Measurements from ENCODE around the gene SYF2.

DNA sequence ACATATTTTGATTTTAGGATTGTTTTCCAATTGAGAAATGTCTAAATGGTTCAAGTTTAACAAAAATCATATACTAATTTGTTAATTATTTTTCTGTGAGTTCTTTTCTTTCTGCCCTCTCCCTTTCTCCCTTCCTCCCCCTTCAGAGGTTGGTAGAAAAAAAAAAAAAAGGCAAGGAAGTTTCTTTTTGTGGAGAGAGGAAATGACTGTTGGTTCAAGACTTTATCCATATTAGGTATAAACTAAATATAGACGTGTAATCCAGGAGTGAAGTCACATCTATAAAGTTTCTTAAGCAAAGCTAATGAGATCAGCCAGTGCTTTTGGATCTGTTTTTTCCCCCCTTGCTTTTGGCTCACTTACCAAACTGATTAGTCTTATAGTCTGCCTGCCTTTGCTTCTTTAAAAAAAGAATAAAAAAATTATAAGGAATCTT is 24.9 kb downstream of the CLIC4 start:
- RRBS: no CpG with 5 or more reads among the region's 1 CpG

- RRBS: no CpG with 5 or more reads among the region's 50 CpGs
Measured at GRCh38 chr1:24798879-24799603, 53.8 kb downstream of the CLIC4 start.

DNA sequence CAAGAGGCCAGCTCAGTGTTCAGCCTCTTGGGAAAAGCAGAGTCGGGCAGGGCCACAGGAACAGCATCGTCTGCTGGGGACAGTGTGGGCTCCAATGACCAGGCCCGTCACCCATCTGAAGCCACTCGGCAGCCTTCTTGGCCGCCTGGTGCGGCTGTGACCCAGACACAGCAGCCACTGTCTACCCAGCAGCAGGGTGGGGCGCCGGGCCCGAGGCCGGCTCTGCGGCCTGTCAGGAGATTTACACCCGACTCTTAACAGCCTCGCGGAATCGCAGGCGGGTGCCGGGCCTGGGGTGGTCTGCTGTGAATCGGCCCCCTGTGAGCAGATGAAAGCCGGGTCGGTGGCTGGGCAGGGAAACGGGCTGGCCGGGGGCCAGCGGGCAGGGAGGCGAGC is 15.9 kb downstream of the RUNX3 start:
- RRBS: 12% methylated on average over 10 of the region's 24 CpGs

DNA sequence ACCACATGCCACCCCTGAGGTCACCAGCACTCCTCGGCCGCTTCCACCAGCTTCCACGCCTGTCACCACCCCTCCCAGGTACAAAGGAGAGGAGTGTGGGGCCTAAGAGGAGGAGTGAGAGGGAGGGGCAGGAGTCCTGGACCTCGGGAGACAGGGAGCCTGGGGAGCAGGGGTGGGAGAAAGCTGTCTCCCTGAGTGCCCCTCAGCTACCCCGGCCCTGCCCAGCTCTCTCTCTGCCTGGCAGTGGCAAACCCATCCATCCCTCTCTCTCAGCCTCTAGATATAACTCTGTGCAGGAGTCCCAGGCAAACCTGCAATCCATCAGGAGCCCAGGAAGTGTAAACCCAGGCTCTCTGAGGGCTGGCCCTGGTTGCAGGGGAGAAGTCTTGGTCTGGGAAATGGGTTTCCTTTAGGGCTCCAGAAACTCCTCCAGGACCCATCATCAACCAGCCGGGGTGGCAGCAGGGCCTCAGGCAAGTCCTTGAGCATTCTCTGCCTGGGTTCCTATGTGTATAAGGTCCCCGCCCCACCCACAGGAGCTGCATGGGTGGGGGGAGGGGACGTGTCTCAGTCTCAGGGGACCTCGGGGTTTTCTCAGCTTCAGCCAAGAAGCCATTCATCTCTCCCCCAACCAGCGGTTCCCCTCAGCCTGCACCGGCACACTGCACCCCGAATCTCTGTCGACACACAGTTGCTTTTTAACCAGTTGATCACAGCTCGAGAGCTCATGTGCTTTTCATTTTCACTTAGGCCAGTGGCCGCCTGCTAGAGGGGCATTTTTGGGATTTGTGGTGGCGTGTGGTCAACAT is 6.7 kb downstream of the RUNX3 start:
- RRBS: no CpG with 5 or more reads among the region's 16 CpGs

DNA sequence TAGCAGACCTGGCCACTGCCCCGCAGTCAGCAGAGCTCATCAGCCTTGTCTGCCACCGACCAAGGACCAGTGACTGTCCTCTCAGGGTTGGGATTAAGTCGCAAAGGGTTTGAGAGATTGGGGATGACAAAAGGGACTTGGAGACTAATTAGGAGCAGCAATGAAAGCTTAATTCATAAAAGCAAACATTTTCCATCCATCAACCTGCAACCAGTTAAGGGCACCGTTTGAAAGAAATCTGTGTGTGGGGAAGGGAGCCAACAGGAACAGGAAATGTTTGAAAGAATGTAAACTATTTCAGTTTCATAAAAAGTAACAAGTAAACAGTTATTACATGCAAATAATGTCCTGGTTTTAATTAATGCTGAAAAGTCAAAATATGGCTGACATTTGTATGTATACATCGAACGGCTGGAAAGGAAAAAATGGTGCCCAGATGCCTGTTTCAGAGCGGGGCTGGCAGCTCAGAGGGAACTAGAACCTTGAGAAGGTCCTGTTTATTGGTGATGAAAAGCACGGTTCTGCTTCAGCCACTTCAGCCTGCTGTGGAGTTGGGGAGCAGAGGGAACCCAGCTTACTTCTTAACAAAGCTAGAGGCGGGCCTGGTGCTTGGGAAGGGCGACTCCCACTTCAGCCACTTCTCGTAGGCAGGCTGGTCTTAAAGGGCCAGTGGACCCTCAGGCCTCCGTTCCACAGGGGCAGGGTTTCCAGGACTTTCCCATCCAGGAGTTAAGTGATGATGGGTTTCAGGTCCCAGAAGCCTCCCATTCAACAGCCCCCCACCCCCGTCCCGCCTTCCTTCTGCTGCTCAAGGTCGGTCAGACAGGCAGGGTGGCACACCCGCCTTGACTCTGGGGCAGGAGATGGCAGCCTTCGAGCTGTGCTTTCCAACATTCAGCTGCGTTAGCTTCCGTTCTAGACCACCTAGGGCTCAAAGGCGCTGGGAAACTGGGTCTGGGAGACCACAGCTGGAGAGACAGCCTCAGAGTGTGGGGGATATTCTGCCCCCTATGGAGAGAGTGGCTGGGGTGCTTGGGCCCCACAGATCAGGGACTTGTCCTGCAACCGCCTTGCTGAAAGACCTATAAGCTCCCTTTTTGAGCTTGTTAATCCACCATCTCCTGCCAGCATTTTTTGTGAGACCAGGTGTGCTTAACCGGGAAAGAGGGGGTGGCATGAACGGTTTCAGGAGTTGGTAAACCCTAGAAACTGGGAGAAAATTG is 3.5 kb downstream of the RUNX3 start:
- RRBS: no CpG with 5 or more reads among the region's 23 CpGs

DNA sequence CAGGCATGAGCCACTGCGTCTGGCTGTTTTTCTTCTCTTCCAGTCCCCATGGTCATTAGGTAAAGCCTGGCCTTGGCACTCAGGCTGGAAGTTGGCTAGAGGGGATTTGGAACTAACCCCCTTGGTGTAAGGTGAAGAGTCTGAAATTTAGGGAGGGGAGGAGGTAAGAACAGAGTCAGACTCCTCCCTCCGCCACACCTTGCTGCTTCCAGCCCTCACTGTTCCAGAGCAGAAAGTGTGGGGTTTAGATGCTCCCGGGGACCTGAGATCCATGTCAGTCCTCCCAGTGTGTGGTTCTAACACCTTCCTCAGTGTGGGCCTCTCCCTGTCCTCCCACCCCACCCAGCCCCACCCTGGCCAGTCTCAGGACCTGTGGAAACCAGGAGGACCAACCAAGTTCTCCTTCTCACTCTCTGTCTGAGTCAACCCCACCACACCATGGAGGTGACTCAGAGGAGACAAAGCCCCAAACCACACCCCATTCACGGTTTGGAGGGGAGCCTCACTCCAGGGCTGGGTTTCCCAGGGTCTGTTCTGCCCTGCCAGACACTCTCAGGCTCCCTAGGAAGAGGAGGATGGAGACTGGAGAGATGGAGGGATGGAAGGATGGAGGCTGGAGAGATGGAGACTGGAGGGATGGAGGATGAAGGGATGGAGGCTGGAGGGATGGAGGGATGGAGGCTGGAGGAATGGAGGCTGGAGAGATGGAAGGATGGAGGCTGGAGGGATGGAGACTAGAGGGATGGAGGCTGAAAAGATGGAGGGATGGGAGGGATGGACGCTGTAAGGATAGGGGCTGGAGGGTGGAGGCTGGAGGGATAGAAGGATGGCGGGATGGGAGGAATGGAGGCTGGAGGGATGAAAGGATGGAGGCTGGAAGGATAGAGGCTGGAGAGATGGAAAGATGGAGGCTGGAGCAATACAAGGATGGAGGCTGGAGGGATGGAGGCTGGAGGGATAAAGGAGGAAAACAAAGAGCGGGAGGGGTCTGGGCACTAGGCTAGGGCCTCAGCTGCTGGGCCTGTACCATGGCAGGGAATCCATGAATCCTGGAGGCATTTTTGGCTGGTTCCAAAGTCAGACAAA is 100.8 kb upstream of the RUNX3 start:
- RRBS: no CpG with 5 or more reads among the region's 7 CpGs

- RRBS: 2% methylated on average over 17 of the region's 53 CpGs
Measured at GRCh38 chr1:25231699-25232772, at the start of gene SYF2. TSS of gene SYF2 (minus strand) at chr1:25232502.

GRCh38 chr1:25549250-25550501 is 6.3 kb downstream of the LDLRAP1 start:
- RRBS: 22% methylated on average over 3 of the region's 21 CpGs

DNA sequence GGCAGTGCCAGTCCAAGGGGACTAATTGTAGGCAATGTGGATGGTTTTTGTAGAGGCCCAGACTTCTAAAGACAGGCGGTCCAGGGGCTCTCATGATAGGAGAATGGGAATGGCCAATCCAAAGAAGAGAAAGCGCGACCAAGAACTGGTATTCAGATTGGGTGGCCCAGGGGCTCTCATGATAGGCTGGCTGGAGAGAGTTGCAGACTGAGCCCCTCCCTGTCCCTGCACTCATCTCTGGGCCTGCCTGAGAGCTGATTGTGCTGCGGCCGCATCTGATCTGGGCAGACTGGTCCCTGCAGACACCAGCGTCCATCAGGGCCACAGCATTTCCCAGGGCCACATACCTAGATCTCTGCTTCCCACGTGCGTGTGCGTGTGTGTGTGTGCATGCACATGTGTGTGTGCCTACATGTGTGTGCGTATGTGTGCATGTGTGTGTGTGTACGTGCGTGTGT is 30.4 kb upstream of the MAN1C1 start:
- RRBS: no CpG with 5 or more reads among the region's 12 CpGs

DNA sequence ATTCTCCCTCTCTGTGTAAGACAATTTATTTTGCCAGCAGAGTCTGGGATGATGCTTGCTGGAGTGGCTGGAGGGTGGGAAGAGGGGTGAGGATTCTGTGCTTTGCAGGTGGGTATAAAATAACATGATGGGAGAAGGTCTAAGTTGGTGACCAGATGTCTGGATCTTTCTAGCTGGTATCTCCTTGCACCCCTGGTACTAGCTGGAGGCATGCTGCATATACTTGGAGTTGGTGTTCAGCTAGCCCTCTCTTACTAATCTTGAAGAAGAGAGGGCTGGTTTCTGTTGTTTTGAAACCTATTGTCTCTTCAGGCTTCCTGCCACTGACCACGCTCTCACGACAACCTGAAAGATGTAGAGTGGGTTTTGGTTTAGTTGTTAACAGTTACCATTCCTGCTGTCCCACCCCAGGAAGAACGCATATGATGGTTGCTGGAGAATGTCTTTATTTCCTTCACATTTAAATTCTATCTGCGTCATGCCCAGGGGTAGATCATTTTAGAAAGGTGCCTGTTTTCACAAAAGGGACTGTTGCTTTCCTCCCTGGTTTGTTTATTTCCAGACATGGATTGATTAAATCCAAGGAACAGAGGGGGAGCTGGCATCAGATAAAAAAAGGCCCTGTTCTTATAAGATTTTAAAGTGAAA is 3.6 kb downstream of the MAN1C1 start:
- RRBS: no CpG with 5 or more reads among the region's 4 CpGs

DNA sequence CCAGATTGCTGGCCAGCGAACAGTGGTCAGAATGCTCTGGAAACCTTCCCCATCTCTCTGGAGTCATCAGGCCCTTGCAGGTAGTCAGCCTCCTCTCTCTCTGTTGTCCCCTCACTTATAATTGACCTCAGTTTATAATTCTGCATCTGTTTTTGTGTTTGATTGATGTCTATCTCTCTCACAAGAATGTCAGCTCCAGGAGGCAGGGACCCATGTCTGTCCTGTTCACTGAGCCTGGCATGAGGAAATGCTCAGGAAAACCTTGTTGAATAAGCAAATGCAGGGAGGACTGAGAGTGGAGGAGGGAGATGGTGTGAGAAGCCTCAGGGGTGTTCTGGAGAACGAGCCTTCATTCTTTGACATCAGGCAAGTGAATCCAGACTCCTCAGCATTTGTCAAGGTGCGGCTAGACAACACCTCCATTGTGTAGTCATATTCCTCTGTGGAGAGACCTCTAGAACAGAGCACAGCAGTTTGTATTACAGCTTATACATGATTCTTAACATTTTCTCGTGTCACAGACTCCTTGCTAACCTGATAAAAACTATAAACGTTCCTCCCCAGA is 45.5 kb downstream of the MAN1C1 start:
- RRBS: no CpG with 5 or more reads among the region's 5 CpGs

DNA sequence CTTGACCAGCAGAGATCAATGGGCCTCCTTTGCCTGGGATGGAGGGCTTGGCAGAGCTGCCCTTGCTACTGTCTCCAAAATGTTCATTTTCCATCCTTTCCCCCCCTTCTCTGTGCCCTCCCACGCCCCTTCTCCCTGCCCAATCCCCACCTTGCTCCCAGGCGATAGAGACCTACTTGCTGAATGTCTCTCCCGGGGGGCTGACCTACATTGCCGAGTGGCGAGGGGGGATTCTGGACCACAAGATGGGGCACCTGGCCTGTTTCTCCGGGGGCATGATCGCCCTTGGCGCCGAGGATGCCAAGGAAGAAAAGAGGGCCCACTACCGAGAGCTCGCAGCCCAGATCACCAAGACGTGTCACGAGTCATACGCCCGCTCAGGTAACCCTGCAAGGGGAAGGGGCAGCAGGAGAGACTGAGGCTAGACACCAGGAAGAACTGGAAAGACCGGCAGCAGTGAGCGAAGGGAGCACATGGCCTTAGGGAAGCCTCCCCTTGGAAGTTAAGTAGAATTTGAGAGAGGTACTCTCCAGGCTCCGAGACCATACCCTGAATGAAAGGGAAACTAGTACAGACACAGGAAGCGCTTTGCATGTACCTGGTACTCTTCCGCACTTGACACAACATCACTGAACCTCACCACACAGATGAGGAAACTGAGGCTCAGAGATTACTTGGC is 21.9 kb upstream of the SELENON start:
- RRBS: 82% methylated on average over 4 of the region's 20 CpGs

- RRBS: no CpG with 5 or more reads among the region's 3 CpGs
Measured at GRCh38 chr1:25873128-25873518, 2.4 kb downstream of the PAQR7 start.

- RRBS: no CpG with 5 or more reads among the region's 22 CpGs
Measured at GRCh38 chr1:25998246-25998725, 423 bp upstream of the PAFAH2 start.

DNA sequence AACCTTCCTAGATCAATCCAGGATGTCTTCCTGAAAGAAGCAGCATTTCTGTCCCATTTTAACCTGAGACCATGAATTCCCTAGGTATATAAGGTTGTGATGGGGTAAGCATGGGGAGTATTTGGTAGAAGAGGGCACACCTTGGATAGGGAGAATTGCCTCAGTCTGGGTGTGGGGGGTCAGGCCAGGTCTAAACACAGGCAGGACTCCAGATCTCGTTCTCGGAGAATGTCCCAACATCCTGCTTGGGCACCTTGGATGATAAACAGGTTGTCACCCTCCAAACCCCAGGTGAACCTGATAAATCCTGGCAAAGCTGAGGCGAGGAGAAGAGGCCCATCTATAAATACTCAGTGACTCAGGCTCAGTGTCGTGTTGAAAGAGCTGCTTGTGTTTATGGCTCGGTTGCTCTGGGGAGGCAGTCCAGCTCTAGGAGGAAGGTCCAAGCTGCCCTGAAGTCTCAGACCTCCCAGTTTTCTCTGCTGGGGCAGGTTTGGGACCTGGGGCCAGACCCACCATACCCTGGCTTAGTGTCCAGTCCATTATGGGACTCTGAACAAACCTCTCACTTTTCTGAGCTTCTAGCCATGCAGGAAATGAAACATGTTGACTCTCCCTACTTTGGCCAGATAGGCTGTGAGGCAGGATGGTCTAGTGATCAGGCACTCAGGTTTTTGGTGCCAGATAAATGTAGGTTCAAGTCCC is 15.8 kb upstream of the TRIM63 start:
- RRBS: no CpG with 5 or more reads among the region's 5 CpGs

GRCh38 chr1:26093593-26093914 is 18.1 kb upstream of the PDIK1L start:
- RRBS: no CpG with 5 or more reads among the region's 5 CpGs

DNA sequence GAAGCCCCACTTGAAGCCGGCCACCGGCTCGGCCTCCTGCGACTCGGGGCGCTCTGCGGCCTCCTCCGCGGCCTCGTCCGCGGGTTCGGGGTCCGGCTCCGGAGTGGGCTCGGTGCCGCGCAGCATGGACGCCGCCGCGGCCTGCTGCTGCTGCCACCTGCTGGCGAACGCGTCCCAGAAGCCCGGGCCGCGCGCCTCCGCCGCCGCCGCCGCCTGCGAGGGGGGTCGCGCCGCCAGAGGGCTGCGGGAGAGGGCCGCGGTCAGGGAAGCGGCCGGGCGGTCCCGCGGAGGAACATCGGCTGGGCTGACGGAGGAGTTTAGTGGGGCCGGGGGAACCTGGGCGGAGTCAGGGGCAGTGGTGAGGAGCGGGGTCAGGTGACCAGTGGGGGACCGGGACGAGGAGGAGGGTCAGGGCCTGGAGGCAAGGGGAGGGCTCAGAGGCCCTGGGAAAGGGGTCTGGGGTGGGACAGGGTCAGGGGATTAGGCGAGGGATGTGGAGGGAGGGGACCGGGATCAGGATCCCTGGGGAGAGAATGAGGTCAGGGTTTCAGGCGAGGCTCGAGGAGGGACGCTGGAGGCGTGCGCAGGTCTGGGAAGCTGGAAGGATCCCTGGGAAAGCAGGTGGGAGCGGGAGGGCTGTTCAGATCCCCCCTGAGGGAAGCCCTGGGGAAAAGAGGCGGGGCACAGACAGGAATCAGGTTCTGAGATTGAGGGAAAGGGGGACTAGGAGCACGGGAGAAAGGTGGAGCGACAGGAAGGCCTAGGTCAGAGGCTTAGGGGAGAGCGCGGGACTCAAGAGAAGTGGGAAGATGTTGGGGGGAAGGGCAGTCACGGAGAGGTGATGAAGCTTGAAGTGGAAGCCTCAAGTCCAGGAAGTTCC is 4.3 kb downstream of the C1orf232 start:
- RRBS: 2% methylated on average over 48 of the region's 67 CpGs

- RRBS: no CpG with 5 or more reads among the region's 7 CpGs
Measured at GRCh38 chr1:26275553-26276643, 4.0 kb upstream of the SH3BGRL3 start.

- RRBS: no CpG with 5 or more reads among the region's 44 CpGs
Measured at GRCh38 chr1:26281856-26282961, 2.3 kb downstream of the SH3BGRL3 start.

DNA sequence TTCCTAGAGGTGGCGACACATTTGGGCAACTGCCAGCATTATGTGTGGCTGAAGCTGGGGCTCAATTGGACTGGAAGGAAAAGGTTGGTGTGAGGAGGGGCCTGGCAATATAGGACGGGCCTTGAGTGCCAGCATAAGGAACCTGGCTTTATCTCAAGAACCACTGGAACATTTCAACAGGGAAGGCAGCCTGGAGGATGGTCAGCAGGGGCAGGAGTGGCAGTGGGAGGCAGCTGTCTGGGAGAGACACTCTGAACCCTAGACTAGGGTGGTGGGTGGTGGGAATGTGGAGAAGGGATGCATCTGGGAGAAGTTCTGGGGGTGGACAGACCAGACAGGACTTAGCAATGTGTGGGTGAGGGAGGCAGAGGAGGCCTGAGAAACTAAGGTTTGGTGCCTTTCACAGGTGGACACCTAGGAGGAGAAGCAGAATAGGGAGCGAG is 3.5 kb downstream of the SH3BGRL3 start:
- RRBS: no CpG with 5 or more reads among the region's 3 CpGs

Measured in retinal pigment epithelial cell (primary cell).